Colon Carcinoma Metastatic in the Brain (tissue), 2 donors: ENCODE measurements around a stretch of chr17.

DNA sequence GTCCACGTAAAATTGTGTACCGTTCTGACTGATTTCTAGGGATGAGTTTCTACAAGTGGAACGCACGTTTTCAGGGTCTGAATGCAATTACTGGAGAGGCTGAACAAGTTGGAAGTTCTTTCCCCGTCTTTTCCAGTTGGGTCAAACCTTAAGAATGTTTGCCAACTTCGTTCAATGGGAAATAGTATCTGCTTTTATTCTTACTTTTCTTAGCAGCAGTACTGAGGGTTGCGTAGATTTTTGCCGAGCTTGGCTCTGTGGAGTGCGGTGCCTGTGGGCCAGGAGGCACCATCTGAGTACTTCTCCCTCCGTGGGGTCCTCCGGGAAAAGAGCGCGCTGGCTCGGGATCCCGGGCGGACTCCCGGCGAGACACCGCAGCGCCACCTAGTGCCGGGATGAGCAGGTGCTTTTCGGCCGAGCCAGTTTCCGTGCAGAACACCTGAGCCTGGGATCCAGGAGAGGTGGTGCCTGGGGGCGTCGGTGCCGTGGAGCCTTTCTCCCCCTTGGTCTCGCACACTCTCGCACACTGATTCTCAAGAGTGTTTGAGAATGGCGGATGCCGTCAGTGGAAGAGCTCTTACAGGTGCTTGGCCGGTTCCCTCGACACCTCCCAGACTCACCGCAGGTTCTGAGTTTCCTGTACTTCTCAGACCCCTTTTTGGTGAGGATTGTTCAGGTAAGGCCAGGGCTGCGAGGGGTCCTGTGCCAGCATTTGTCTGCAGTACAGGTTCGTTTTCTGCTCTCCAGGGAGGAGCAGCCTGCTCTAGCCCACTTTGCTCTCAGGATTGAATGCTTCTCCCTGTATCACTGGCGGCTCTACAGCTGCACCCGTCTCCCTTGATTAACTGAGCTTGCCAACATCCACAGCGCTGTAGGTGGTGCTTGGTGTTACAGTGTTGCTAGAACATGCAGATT lies 23.2 kb downstream of the TBCD start:
- PRO-cap, 2 experiments, result no peak in any of the 2 experiments

- PRO-cap, 2 experiments, result no peak in any of the 2 experiments
Measured at GRCh38 chr17:82836656-82837370, 3.0 kb downstream of the ZNF750 start.

- PRO-cap, 2 experiments, result peak in 2 of 2 experiments; most common plus-strand start chr17:82848243 (in 2); most common minus-strand start chr17:82848122 (in 1)
Measured at GRCh38 chr17:82847996-82848790, 8.4 kb upstream of the ZNF750 start.

- PRO-cap, 2 experiments, result peak in 2 of 2 experiments; most common plus-strand start chr17:82875585 (in 2); most common minus-strand start chr17:82875474 (in 1)
Measured at GRCh38 chr17:82875324-82876048, 35.7 kb upstream of the ZNF750 start.

GRCh38 chr17:82889181-82890264 lies 49.7 kb upstream of the ZNF750 start:
- PRO-cap, 2 experiments, result peak in 1 of 2 experiments; most common plus-strand start chr17:82889748 (in 1); most common minus-strand start chr17:82889618 (in 1)

DNA sequence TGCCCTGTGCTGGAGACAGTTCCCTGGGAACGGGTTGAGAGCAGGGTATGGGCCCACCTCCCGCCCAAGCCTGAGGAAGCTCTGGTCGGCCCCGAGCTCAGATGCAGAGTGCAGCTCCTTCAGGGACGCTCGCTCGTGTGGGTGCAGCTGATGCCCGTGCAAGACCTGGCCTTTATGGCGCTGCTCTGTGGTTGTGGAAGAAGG lies 66.8 kb upstream of the ZNF750 start:
- PRO-cap, 2 experiments, result no peak in any of the 2 experiments

- PRO-cap, 2 experiments, result no peak in any of the 2 experiments
Measured at GRCh38 chr17:82912321-82913104, 72.7 kb upstream of the ZNF750 start.

DNA sequence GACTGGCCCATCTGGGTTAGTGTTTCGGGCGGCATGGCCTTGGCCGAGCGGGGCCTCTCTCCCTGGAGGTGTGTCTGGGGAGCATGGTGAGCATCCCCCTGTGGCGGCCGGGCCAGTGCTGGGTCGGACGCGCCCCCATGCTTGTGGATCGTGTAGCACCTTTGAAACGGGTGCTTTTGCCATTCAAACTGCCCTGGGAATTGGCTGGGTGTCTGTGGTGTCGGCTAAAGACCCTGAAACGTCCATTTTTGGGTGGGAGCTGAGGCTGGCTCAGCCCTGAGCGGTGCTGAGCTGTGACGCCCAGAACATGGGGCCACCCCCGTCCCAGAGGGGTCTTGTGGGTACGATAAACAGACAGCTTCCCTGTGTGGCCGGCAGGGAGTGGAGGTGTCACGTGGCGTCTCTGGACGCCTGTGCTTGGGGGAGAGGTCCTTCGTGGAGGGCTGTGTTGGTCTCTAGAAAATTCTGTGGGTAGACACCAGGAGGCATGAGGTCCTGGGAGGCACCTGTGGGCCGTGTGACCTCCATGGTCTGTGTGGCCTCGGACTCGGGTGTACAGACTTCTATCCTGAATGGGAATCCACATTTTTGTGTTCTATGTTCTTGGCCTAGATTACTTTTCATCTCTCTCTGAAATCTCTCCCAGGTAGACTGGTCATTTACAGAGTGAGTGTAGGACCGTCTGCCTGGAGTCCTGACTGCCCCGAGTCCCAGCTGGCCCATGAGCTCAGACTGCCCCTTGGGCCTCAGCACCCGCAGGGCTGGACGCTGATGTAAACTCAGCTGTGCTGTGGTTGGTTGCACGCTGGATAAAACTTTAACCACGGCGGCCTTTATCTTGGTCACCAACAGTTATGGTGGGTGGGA lies 6.4 kb downstream of the METRNL start:
- PRO-cap, 2 experiments, result no peak in any of the 2 experiments

- PRO-cap, 2 experiments, result no peak in any of the 2 experiments
Measured at GRCh38 chr17:83087710-83088219, 8.4 kb downstream of the METRNL start.

- PRO-cap, 2 experiments, result no peak in any of the 2 experiments
Measured at GRCh38 chr17:83192251-83192872, 113.0 kb downstream of the METRNL start.